ENCODE measurements around a stretch of chr2.

GRCh38 chr2:136225689-136226502 is 107.9 kb upstream of the CXCR4 start:
- RRBS: no CpG with 5 or more reads among the region's 7 CpGs
CAGE:
- cytosol, long polyA plus RNA: no peak
- long polyA plus RNA: no peak
- nucleus, long polyA plus RNA: no peak

DNA sequence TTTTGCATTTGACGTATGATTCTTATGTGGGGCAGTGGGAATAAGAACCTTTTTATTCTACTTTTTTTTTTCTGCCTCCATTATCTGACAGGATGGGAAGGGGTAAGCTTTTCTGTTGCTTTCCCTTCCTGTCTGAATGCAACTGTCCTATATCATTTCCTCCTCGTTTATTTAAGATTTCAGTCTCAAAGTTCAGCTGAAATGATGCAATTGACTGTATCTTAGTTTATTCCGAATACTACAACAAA is 24.1 kb upstream of the HNMT start:
- RRBS: no CpG with 5 or more reads among the region's 3 CpGs
CAGE:
- cytosol, long polyA plus RNA: no peak
- long polyA plus RNA: no peak
- nucleus, long polyA plus RNA: no peak

GRCh38 chr2:138335057-138335368 is 166.6 kb upstream of the SPOPL start:
CAGE:
- cytosol, long polyA plus RNA: no peak
- long polyA plus RNA: no peak
- nucleus, long polyA plus RNA: no peak

GRCh38 chr2:138502395-138502799 is 827 bp downstream of the SPOPL start:
- RRBS: 2% methylated on average over 1 of the region's 13 CpGs
CAGE:
- cytosol, long polyA plus RNA: no peak
- long polyA plus RNA: no peak
- nucleus, long polyA plus RNA: no peak

- RRBS: no CpG with 5 or more reads among the region's 2 CpGs
CAGE:
- cytosol, long polyA plus RNA: no peak
- long polyA plus RNA: no peak
- nucleus, long polyA plus RNA: no peak
These were observed 83.2 kb downstream of the SPOPL start for GRCh38 chr2:138584701-138585239.

DNA sequence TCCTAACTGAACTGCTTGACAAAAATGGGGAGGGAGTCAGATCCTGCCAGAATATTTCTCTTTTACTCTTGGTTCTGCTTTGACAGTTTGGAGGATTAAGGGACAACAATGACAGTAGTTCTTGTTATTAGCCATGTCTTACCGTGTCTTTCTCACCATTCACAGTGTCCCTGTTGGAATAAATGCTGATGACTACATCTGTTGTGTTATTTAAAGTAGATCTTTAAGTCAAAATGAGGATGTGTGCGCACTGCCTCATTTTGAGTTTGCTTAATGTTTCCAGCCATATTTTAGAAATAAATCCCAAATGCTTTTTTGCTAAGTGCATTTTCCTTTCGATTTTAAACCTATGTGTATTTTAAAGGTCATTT is 344.2 kb downstream of the ARHGAP15 start:
- RRBS: no CpG with 5 or more reads among the region's 3 CpGs
CAGE:
- cytosol, long polyA plus RNA: no peak
- long polyA plus RNA: no peak
- nucleus, long polyA plus RNA: no peak

GRCh38 chr2:143793657-143793929 is 538.7 kb downstream of the GTDC1 start:
- RRBS: no CpG with 5 or more reads among the region's 5 CpGs
CAGE:
- cytosol, long polyA plus RNA: no peak
- long polyA plus RNA: no peak
- nucleus, long polyA plus RNA: no peak

DNA sequence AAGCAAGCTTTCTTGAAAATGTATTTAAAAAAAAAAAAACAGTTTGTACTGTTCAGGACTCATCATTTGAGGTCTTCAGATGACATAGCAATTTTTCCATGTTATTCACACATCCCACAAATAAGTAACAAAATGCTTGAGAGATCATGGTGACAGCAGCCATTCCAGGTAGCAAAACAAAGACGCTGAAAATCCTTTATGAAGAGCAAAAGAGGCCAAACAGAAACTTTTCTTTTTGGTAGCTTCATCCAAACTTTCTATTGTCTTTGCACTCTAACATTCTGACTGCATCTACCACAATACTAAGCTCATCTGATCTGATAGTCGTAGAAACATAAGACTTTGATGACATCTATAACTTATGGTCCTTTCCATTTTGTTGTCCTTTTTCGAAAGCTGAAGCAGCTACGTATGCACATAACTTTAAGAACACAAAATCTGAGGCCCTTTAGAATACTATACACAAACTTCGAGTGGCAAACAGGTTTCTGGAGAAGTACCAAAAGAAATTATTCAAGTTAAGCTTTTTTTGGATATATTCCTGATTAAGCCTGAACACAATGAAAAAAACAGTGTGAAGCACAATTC is 76.0 kb downstream of the ZEB2 start:
- RRBS: no CpG with 5 or more reads among the region's 5 CpGs
CAGE:
- cytosol, long polyA plus RNA: no peak
- long polyA plus RNA: no peak
- nucleus, long polyA plus RNA: no peak

DNA sequence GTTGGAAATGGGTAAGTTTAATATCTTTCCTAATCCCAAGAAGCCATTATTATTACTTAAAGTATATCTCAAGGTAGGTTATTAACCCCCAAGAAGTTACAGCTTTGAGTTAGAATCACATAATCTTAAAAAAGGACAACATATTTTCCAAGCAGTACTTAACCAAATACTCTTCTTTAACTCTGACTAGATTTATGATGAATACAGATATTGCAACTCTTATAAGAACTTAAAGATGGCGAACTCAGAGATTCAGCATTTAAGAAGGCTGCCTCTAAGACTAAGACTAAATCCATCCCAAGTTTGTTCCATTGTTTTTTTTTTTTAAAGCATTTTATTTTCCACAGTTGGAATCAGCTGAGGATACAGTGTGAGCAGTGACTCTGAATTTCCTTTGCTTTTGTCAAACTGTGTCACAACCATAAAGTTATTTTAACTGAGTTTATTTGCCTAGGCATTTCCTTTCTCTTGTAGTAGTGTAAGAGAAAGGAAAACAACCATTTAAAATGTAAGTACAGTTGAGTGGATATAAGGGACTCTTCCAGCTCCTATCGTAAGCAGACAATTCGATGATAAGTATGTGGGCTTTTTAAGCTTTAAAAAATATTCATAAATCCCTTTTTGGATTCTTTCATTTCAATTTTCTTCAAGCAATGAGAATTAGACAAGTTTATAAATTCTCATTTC is 64.0 kb downstream of the ZEB2 start:
- RRBS: no CpG with 5 or more reads among the region's 3 CpGs
CAGE:
- cytosol, long polyA plus RNA: no peak
- long polyA plus RNA: no peak
- nucleus, long polyA plus RNA: no peak

- RRBS: no CpG with 5 or more reads among the region's 2 CpGs
CAGE:
- cytosol, long polyA plus RNA: no peak
- long polyA plus RNA: no peak
- nucleus, long polyA plus RNA: no peak
These were observed 35.9 kb downstream of the ZEB2 start for GRCh38 chr2:144484012-144484470.

- RRBS: no CpG with 5 or more reads among the region's 6 CpGs
CAGE:
- cytosol, long polyA plus RNA: no peak
- long polyA plus RNA: no peak
- nucleus, long polyA plus RNA: no peak
These were observed 24.5 kb downstream of the ZEB2 start for GRCh38 chr2:144495190-144496076.

DNA sequence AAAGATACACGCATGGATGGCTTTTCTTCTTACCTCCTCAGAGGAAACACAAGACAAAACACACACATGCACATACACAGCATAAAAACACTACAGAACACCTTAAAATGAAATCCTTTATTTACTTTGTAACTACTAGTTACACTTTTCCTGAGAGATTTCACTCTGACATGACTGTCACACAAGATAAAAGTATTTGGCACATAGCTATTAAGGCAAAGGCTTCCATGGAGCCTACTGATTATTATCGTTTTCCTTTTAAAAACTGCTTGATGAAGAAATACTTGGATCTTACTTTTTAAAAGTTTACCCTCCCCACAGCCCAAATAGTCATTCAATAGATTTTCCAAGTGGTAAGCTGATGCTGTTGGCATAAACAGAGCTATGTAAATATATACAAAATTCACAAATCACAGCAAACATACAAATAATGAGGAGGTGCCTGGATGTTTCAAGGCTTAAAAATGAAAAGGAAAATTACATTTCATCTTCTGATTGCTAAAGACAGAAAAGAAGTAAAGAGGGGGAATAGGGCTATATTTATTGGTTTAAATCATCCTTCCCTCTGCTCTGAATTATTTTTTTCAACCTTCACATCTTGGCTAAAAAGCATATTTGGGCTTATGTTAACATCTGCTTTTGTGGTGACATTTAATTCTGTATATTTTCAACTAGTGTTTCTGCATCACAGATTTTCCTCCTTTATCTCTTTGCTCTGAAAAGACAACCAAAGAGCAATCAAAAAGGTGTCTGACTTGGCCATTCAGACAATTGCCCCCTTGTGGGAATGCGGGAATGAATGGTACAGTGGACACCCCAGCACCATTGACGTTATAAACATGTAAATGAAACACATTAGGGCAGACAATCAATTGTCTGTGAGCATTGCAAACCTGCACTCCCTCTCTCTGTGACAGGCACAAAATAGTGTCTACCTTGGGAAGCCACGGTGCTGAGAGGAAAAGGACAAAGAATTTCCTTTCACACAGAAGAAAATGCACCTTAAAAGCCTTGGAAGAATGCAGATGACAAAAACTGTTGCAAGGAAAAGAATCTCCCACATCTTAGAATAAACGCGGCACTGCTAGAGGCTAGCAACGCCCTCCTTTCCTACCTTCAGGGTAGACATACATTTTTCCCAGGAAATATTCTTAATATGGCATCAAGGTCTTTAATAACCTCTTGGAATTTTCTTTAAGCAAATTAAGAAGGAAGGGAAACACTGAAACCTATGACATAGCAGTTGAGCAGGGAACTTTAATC is 8.2 kb downstream of the ZEB2 start:
- RRBS: no CpG with 5 or more reads among the region's 8 CpGs
CAGE:
- cytosol, long polyA plus RNA: no peak
- long polyA plus RNA: no peak
- nucleus, long polyA plus RNA: no peak

DNA sequence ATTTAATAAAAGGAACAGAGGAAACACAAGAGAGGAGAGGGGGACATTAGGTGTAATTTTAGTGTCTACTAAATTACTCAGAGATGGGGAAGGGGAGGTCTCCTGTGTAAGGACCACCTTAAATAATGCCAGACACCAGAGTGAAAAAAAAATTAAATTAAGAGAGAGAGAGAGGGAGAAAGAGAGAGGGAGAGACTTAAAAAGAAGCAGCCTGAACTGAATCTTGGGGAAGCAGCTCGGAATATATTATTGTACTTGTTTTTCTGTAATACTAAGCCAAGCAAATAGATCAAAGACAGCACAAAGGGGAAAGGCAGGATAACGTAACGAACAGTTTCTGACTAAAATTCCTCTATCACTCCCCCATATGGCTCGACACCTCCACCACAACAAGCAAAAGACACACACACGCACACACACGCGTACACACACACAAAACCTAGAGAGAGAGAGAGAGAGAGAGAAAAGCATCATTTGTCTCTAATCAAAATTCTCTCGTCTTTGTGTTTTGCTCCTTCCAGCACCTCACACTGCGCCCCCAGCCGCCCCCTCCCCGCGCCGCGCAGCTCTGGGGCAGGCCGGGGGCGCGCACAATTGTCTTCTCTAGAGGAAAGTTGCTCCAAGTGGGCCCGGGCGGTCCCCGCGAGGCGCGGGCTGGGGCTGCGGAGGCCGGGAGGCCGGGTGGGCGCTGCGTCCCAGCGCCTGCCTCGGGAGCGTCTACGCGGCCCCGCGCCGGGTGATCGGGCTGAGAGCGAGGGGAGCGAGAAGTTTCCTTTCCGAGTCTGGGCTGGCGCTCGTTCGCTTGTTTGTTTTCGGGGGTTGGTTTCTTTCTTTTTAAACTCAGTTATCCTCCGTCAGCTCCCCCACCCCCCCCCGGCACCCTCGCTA is 4.3 kb downstream of the ZEB2 start:
- RRBS: under 1% methylated on average over 22 of the region's 47 CpGs
CAGE:
- cytosol, long polyA plus RNA: no peak
- long polyA plus RNA: no peak
- nucleus, long polyA plus RNA: no peak

DNA sequence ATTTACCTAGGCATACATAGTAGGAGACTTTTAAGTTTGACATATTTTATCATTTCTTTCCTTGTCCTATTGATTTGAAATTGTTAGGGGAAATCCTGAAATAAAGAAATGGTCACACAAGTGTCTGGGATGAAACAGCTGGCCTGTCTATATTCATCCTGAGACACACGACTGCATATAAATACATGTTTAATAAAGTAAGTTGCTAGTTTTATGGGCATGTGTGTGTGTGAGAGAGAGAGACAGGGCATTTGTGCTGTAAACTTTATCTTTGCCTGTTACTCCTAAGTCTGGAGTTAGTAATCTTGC is 1.3 kb downstream of the ZEB2 start:
- RRBS: no CpG with 5 or more reads among the region's 1 CpG
CAGE:
- cytosol, long polyA plus RNA: no peak
- long polyA plus RNA: no peak
- nucleus, long polyA plus RNA: no peak

- RRBS: no CpG with 5 or more reads among the region's 8 CpGs
CAGE:
- cytosol, long polyA plus RNA: no peak
- long polyA plus RNA: no peak
- nucleus, long polyA plus RNA: no peak
These were observed 993 bp upstream of the ZEB2 start for GRCh38 chr2:144520834-144521390.

- RRBS: under 1% methylated on average over 18 of the region's 45 CpGs
CAGE:
- cytosol, long polyA plus RNA: no peak
- long polyA plus RNA: no peak
- nucleus, long polyA plus RNA: no peak
These were observed 4.6 kb upstream of the ZEB2 start for GRCh38 chr2:144524303-144525137.

- RRBS: no CpG with 5 or more reads among the region's 1 CpG
CAGE:
- cytosol, long polyA plus RNA: no peak
- long polyA plus RNA: no peak
- nucleus, long polyA plus RNA: no peak
These were observed 9.9 kb upstream of the ZEB2 start for GRCh38 chr2:144529877-144530169.

DNA sequence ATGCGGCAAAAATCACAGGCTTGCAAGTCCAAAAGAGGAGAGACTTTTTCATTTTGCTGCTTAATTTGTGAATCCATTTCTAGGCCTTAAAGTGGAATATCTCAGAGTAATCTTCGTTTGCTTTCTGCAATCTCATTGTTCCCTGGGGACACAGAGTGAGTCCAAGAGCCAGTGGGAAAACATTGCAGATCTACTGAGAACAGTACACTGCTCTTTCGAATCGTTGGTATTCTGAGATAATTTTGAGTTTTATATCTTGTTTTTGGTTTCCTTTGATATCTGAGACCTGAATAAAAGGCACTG is 418.0 kb upstream of the ZEB2 start:
- RRBS: no CpG with 5 or more reads among the region's 4 CpGs
CAGE:
- cytosol, long polyA plus RNA: no peak
- long polyA plus RNA: no peak
- nucleus, long polyA plus RNA: no peak

- RRBS: no CpG with 5 or more reads among the region's 2 CpGs
CAGE:
- cytosol, long polyA plus RNA: no peak
- long polyA plus RNA: no peak
- nucleus, long polyA plus RNA: no peak
These were observed 546.9 kb upstream of the ZEB2 start for GRCh38 chr2:145066916-145067179.

GRCh38 chr2:145411373-145411919 is 891.5 kb upstream of the ZEB2 start:
- RRBS: no CpG with 5 or more reads among the region's 5 CpGs
CAGE:
- cytosol, long polyA plus RNA: no peak
- long polyA plus RNA: no peak
- nucleus, long polyA plus RNA: no peak